ENCODE measurements around the genes C2orf15, LYG2 and AFF3.

DNA sequence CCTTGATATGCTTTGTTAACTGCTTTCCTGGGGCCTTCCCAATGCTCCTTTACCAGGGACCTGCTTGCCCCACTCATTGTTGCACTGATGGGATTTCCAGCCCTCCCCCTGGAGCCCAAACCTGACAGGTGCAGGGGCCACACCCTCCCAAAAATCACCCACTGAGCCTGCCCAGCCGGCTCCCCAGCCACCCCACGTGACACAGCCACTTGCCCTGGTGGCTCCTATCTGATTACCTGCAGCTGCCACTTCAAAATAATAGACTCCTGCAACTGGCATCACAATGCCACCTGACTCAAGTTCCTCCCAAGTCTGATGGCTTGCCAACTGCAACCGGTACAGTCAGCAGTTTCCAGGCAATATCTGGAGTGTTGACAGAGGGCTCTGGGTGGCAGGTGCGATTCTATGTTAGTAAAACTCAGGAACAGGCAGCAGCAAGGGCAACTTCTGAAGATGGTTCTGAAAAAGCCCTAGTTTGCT, 66.2 kb downstream of the CRACDL start:
- PRO-cap = no peak

DNA sequence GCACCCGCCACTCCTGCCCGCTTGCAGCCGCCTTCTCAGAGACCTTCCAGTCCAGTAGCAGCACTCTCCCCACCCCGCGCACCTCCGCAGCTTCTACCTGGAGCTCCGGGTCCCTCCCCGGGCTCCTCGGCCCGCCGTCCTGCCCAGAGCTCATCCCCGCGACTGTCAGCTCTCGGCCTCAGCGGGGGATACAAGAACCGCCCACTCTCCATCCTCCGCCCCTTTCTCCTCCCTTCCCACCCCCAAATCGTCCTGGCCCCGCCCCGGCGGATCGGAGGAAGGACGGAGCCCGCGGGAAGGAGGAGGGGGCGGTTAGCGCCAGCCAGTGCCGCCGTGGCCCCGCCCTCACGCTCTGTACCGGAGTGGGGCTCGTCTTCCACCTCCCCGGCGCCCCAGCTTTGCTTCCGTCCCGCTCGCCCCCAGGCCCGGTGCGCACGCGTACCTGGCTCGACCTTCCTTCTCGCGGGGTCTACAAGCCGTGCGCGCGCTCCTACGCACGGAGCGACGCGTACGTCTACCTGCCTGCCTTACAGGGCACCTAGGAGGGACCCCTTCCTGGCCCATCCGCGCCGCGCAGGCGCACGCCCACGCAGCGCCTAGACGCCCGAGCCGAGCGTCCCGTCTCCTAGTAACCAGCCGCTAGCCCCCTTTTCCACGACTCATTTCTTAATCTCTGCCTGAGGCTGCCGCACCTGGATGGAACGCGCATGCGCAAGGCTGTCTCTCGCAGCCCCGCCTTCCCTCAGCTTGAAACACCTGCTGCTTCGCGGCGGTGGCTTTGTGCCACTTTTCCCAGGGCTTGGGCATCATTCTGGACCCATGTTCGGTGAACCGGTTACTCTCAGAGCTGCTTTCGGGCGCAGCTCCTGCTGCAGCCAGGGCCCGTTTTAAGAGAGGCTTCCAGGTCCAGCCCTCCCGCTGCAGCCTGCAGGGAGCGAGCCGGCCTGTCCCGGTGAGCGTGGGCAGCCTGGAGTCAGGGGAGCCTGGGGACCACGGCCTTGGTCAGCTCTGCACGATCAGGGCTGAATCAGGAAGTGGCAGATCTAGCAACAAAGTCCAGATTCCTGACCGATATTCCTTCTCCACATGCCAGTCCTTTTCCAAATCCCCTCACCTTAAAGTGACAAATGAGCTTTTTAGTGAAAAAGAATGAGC, at the start of gene C2orf15:
Gene C2orf15 (plus strand): TSS at position 722 of the 1,155 bp plus-strand sequence.
- PRO-cap = bidirectional peak, plus-strand start at position 261 of the sequence, minus-strand start at position 164 of the sequence; bidirectional peak, plus-strand start at position 468 of the sequence, minus-strand start at position 579 of the sequence

GRCh38 chr2:99171068-99171768, 9.6 kb downstream of the MITD1 start:
- PRO-cap = no peak

DNA sequence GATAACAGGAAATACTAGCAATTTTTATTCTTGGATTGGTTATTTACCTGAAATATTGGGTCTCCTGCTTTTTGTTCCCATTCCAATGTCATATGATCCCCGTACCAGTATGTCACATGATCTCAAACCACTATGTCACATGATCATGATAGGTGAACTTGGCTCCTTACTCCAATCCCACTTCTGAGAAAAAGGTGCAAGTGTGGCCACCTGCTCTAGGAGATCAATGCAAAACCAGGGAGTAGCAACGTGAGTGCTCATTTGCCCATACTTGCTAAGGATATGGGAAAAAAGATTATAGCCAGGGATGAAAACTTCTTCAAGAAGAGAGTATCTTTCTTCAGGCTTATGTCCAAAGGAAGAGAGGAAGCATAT, at the start of gene LYG2:
Gene LYG2 (minus strand): TSS at position 111 of the 375 bp plus-strand sequence.
- PRO-cap = no peak

- PRO-cap = bidirectional peak, plus-strand start at chr2:99337847, minus-strand start at chr2:99337813; unidirectional peak, minus-strand start at chr2:99338096; unidirectional peak, minus-strand start at chr2:99338363
Measured at GRCh38 chr2:99337726-99338696, 822 bp downstream of the EIF5B start.

DNA sequence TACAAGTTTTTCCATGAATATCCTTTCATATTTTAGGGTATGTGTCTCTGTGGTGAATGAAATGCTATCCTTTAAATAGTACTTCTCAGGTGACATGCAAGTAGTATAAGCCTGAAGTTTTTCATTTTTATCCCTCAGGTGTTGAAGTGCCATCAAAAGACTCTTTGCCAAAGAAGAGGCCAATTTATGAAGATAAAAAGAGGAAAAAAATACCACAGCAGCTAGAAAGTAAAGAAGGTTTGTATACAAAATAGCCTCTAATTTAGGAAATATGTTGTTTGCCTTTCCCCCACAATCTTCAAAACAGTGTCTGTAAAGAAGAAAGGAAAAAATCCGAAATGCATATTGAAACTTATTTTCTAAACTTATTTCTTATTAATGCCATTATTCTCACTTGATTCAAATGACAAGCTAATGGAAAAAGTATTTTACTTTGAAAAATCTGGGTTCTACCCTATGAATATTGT, 31.2 kb downstream of the EIF5B start:
- PRO-cap = no peak

GRCh38 chr2:99376257-99376759, 39.1 kb downstream of the EIF5B start:
- PRO-cap = no peak

DNA sequence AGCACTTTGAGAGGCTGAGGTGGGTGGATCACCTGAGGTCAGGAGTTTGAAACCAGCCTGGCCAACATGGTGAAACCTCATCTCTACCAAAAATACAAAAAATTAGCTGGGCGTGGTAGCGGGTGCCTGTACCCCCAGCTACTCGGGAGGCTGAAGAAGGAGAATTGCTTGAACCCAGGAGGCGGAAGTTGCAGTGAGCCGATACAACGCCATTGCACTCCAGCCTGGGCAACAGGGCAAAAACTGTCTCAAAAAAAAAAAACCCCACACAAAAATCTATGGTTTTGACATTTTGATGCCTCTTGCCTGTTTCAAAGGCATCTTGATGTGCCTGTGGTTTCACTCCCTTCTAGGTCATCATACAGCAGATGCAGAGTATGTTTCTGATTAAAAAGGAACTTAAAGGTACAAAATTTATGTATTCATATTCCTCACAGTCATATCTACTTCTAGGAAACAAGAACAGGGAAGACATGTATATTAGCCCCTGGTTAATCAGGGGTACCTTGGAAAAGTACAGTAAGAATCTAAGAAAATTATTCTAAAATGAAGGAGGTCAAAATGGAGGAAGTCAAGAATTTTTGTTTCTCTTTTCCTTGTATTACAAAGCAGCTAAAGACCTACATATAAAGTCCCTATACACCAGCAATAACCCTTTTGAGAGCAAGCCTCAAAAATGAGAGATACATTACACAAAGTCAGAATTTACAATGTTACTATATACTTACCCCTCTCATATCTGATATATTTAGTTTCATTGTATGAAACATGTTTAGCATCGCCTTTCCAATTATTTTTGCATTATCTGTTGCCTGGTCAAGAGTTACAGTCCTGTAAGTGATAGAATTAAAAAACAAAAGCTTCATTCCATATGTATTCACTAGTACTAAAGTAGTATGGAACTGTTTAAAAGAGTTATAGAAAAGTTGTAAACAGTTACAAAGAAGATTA, 70.4 kb downstream of the EIF5B start:
- PRO-cap = no peak

DNA sequence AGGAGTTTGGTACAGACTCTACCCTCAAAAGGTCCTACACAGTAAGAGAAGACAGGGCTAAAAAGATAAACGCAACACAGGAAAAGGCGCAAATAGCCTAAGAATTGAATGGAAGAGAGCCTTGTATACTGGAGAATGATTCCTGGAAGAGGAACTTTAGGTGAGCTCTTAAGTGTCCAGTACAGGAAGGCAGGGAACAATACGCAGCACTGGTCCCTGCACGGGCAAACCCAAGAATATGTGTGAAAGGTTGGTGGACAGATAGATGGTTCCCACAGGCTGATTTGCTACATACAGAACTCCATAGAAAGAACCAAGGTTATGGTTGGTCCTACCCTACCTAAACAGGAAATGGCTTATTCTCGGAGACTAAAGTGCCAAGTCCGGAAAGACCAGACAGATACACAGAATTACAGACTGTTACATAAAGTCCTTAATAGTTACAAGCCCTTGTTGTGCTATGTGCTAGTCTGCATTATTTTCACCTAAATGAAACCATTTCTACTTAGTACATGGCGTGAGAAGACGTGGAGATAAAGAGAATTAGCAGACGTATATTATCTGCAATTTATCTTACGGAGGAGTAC, 1.3 kb downstream of the REV1 start:
- PRO-cap = unidirectional peak, plus-strand start at position 399 of the sequence

DNA sequence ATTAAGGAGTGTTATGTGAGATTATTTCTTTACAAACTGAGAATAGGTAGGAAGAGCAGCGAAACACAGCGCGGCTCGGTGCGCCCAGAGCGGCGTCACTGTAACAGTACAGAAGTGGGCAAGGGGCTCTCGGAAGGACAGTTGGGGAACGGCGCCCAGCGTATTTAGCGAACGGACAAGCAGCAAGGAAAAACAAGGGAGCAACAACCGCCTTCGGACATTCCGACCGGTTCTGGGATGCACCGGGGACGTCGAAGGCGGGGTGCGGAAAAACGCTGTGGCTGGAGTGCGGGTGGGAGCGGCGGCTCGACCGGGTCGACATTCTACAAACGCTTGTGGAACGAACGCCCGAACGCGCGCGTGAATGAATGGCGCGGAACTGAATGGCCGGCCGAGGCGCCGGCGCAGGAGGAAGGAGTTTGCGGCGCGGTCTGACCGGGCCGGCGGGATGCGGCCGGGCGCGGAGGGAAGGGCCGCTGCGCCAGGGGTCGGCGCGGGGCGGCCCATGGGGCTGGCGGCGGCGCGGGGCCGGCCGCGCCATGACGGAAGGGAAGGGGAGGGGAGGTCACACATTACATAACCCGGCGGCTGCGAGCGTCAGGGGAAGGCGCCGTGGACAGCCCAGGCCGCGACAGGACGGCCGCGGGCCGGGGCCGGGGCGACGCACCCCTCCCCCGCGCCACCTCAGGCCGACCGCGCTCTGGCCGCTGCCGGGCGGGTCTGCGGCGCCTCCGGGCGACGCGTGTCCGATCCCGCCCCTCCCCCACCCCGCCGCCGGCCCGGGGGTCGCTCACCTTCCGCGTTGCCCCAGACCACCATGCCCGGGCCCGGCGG, 577 bp downstream of the REV1 start:
- PRO-cap = bidirectional peak, plus-strand start at position 634 of the sequence, minus-strand start at position 544 of the sequence

DNA sequence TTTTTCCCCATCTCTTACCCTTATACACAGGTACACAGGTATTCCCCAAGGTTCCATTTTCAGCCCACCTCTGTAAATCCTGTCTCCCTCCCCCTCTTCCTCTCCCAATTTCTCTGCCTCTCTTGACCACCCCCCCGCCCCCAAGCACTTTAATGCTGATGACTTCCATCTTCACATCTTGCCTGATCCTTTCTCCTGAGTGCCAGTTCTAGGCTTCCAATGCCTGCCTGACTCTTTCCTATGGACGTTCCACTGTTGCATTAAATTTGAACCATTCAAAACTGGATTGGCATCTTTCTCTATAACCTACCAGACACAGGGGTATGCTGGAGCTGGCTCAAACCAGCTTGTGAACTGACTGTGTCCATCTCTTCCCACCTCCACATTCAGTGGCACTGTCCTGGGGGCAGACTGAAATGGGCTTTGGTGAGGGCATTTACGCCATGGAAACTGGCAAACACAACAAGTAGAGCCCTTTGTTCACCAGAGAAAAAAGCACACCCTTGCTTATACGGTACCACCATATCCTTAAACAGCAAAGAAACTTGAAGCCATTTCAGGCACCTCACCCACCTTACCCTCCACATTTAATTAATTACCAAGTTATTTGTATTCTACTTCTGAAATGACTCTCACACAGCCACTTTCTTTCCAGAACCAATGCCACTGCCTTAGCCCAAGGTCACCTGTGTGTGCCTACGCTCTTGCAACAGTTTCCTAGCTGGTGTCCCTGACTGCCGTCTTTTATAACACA, 175.1 kb downstream of the AFF3 start:
- PRO-cap = no peak

DNA sequence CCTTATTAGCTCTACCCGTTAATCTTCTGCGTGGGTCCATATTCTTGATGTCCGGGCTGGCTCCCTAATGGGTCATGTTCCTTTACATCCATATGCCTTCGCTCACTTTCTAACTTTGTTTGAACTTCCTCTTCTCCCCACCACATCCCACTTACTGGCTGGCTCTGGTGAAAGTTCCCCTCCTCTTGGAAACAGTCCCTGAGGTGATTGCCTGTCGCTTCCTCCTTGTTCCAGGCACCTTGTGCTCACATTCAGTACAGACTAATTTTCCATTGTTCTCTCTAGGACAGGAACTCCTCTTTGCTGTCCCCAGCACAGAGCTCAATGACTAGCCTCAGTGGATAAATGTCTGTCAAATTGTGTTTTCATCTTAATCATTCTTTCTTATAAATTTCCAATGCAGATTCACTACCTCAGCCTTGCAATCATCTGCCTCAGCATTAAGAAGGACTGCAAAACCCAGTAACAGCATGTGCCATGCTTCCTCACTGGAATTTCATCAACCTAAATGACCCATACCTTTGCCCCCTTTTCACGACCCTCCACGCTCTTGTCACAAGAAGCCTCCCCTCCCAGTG, 102.7 kb downstream of the AFF3 start:
- PRO-cap = no peak

GRCh38 chr2:100142436-100142941, at the start of gene AFF3:
TSS of gene AFF3 (minus strand) at chr2:100142590.
- PRO-cap = bidirectional peak, plus-strand start at chr2:100142709, minus-strand start at chr2:100142583

- PRO-cap = no peak
Measured at GRCh38 chr2:100281327-100282494, 40.6 kb downstream of the LONRF2 start.

- PRO-cap = no peak
Measured at GRCh38 chr2:100321171-100321921, 955 bp downstream of the LONRF2 start.

GRCh38 chr2:100830334-100830855, 10.5 kb downstream of the NPAS2 start:
- PRO-cap = no peak

GRCh38 chr2:100894240-100894603, 74.3 kb downstream of the NPAS2 start:
- PRO-cap = no peak

GRCh38 chr2:100924690-100925602, 77.1 kb upstream of the RPL31 start:
- PRO-cap = bidirectional peak, plus-strand start at chr2:100924902, minus-strand start at chr2:100924848

- PRO-cap = no peak
Measured at GRCh38 chr2:100932810-100933598, 69.1 kb upstream of the RPL31 start.

DNA sequence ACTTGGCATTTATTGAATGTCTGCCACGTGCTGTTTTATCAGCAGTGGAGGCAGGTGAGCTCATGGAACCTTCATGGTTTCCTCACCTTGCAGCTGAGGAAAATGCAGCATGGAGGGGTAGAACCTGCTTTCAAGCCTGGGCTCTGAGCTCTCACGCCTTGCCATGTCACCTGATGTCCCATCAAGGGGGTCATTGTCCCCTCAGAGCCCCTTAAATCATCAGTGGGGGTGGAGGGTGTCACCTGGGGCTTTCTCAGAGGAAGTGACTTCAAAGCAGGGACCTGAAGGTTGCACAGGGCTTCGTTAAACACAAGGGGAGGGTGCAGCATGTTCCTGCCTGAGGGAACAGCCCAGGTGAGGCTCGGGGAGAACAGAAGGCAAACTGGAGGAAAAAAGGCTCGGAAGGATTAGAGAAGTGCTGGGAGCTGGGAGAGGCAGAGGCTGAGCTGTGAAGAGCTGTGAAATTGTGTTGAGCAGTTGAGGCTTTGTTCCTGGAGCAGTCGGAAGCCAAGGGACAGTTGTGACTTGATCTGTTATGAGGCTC, 55.9 kb upstream of the RPL31 start:
- PRO-cap = no peak